SJSA1 (cell line): ENCODE measurements around a stretch of chr1.

GRCh38 chr1:226464146-226464678 is 56.3 kb upstream of the PARP1 start:
- RAMPAGE, long total RNA = no peak

GRCh38 chr1:226547510-226548171 is 923 bp upstream of the STUM start:
- RAMPAGE, long total RNA = no peak

GRCh38 chr1:226626332-226627105 is 78.0 kb downstream of the STUM start:
- RAMPAGE, long total RNA = no peak

DNA sequence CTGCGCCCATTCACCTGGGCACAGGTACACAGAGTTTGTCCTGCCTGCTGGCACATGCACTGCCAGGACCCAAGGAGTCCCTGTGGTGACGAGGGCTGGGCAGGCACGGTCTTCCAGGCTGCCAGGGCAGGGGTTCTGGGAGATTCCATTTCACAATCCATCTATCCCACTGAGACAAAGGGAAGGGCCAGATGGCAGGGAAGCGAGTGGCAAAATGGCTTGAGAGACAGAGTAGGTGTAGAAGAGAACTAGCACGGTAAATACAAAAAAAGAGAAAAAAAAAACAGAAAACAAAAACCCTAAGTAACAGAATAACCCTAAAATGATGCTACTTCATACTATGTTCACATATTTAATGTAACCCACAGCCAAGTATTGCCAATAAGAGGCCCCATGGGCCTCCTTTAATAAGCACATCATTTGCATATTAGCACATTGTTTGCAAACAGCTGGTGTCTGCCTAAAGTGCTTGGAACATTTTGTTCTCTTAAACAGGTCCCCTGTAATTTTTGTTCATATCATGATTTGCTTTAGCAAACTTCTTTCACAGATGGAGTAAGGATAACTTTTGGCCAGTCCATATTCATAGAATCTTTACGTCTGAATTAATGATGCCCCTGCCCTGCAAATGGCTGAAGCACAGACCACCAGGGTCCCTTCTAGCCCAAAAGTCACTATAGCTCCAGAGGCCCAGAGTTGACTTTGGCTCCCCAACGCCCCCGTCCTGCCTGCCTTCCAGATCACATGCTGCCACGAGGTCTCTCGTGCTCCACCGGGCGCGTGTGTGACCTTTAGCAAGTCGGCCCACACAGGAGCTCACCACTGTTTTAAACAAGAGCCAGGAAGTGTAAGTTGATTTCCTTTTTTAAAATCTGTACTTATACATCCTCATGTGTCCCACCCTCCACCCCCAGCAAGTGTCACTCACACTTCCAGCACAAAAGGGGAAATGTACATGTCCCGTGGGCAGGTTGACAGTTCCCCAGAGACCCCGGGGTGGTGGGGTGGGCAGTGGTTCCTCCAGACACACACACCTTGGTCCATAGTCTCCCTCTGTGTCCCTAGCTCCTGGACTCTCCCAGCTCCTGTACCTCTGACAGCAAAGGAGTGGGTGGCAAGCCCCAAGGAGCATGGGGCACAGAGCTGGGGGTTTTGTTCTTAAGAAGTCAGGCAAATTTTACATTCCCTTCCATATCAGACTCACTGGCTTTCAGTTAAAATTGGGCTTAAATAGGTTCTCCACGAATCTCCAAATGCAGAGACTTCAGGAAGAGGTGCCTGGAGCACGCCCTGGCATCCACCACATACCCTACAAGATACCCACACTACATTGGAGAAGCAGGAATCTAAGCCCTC is 84.2 kb downstream of the STUM start:
- RAMPAGE, long total RNA = no peak

- RAMPAGE, long total RNA = no peak
Measured at GRCh38 chr1:226679209-226679677, 59.8 kb downstream of the ITPKB start.

- RAMPAGE, long total RNA = no peak
Measured at GRCh38 chr1:226703164-226703704, 35.8 kb downstream of the ITPKB start.

GRCh38 chr1:226708256-226709429 is 30.4 kb downstream of the ITPKB start:
- RAMPAGE, long total RNA = no peak

DNA sequence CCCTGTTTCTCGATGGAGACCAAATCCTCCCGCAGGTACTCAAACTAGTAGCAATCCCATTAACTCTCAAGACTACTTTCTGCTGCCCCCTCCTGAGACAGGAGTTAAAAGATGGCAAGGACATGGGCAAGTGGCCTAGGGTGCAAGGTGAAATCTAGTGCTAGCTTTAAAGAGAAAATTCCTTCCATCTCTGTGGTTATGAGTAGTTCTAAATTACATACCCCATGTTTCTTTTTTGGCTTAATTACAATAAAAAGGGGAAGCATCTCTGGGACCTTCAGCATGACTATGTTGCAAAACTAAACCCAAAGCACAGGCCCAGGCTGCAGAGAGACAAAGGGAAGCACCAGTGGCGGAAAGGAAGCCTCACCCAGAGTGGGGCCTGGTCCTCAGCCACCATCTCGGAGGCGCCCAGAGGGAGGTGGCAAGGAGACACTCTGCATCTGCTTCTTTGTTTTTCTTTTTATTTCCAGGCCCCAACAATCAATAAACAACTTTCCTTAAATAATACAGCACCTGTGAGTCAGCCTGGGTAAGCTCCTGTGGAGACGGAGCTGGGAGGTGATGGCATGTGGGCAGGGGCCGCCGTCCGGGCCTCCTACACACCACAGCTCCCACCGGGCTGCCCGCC is 21.8 kb downstream of the ITPKB start:
- RAMPAGE, long total RNA = no peak

GRCh38 chr1:226722929-226723646 is 16.0 kb downstream of the ITPKB start:
- RAMPAGE, long total RNA = no peak

DNA sequence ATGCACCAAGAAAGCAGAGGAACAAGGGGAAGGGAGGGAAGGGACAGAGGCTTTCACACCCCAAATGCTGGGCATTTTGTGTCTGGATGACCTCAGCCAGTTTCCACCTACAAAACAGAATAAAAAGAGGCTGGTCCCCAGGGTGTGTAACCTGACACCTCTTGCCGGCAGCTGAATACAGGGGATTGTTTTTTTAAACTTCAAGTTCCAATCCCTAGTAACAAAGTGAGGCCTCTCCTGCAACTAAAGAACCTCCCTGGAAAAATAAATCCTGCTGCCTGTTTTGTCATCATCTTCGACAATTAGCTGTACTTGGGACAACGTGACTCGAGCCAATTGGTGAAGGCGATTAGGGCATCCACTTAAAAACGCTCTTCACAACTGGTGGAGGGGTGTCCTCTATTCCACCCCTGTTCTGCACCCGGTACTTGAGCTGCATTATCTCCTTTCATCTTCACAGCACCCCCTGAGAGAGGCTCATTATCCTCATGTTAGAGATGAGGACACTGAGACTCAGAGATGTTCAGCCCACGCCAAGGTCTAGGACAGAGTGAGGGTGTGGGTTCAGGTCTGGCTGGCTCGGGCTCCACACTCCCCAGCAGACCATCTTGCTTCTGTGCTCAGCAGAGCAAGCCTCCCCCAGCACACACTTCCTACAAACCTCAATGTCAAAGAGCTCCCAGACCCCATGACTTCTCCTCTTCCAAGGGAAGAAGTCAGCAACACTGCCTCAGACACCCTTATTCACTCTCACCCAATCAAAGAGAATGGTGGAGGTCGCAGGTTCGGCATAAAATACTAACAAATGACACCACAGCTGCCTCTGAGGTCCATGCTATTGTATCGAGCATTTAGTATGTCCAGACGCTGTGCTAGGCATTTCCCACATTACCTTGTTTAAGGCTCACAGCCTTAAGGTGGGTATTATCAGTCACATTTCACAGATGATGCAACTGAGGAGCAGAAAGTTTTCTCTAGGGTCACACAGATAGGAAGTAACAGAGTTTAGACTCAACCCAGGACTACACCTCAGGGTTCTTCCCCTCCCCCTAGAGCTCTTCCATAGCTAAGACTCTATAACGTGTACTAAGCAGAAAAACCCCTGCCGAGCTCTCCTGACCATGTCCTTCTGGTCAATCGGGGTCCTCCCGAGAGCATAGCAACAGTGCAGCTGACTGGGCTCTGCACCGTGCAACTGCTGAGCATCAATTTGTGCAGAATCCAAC is 15.0 kb downstream of the ITPKB start:
- RAMPAGE, long total RNA = no peak

GRCh38 chr1:226806862-226807467 is 63.5 kb upstream of the PSEN2 start:
- RAMPAGE, long total RNA = no peak

- RAMPAGE, long total RNA = no peak
Measured at GRCh38 chr1:226827168-226827894, 43.1 kb upstream of the PSEN2 start.

- RAMPAGE, long total RNA = no peak
Measured at GRCh38 chr1:226895418-226895996, 25.1 kb downstream of the PSEN2 start.

- RAMPAGE, long total RNA = no peak
Measured at GRCh38 chr1:226954610-226954992, 14.5 kb downstream of the COQ8A start.

- RAMPAGE, long total RNA = no peak
Measured at GRCh38 chr1:226988695-226989531, 48.8 kb downstream of the COQ8A start.

DNA sequence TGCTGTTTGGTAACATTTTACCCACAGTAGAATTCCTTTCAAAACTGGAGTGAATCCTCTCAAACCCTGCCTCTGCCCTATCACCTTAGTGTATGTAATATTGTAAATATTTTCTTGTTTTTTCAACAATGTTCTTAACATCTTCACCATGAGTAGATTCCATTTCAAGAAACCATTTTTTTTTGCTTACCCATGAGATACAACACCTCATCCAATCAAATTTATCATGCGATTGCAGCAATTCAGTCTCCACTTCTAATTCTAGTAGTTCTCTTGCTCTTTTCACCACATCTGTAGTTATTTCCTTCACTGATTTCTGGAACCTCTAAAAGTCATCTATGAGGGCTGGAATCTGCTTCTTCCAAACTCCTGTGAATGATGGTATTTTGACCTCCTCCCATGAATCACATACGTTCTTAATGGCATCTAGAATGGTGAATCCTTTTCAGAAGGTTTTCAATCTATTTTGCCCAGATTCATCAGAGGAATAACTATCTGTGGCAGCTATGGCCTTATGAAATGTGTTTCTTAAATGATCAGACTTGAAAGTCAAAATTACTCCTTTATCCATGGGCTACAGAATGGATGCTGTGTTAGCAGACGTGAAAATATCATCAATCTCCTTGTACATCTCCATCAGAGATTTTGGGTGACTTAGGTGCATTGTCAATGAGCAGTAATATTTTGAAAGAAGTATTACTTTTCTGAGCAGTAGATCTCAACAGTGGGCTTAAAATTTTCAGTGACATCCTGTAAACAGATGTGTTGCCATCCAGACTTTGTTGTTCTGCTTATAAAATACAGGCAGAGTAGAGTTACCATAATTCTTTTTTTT is 79.2 kb downstream of the COQ8A start:
- RAMPAGE, long total RNA = no peak

- RAMPAGE, long total RNA = no peak
Measured at GRCh38 chr1:227299720-227300212, 18.5 kb downstream of the CDC42BPA start.

- RAMPAGE, long total RNA = no peak
Measured at GRCh38 chr1:227316843-227317443, 1.3 kb downstream of the CDC42BPA start.

GRCh38 chr1:227320504-227320928 is 2.2 kb upstream of the CDC42BPA start:
- RAMPAGE, long total RNA = no peak

- RAMPAGE, long total RNA = no peak
Measured at GRCh38 chr1:227541893-227543108, 21.1 kb upstream of the ZNF678 start.